Uterus (tissue), 7 donors: ENCODE measurements around the gene WDR25.

- PRO-cap, 4 experiments, result peak in 1 of 4 experiments; most common plus-strand start chr14:100019484 (in 1); most common minus-strand start chr14:100019376 (in 1)
- RAMPAGE, long total RNA, 2 experiments, result no peak in any of the 2 experiments
- RRBS, result no CpG with 5 or more reads among the region's 9 CpGs
Observed at GRCh38 chr14:100019085-100019917, 45.9 kb upstream of the EVL start.

DNA sequence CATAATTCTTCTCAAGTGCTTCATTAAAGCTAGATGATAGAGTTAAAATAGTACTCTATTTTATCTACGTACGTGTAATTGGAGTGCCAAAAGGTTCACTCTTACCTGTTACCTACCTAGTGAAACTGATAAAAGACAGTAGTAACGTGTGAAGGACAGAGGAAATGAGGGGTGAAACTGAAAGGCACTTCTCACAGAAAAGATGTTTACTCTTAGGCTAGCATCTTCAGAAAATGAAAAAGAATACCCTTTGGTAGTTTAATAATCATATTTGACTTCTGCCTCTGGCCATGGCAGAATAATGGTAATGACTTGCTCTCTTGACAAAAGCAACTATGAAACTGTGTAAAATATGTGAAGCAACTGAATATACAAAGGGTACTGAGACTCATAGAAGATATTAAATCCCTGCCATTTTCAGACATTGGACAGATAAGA, 6.4 kb upstream of the EVL start:
- PRO-cap, 4 experiments, result no peak in any of the 4 experiments
- RAMPAGE, long total RNA, 2 experiments, result no peak in any of the 2 experiments
- RRBS, result no CpG with 5 or more reads among the region's 3 CpGs

DNA sequence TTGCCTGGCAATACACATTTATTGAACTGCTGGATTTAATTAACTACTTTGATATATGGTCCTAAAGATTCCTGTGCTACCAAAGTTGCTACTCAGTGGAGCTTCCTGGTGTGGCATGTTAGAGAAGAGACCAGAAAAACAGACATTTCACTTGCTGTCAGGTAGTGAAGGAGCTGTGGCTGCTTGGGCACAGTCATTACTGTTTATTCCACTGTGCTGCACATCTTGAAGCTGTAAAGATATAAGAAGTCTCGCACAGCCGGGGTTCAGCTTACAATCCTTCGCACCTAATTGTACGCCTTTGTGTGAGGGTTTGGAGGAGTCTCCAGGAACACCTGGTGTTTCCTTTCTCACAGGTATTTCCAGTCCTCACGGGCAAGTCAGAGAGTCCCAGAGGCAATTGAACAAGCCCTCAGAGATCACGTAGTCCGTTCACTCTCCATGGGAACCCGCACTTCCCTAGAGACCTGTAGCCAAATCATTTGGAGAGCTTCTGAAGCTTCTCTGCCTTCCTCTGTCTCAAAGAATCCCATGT, 4.0 kb downstream of the EVL start:
- PRO-cap, 4 experiments, result no peak in any of the 4 experiments
- RAMPAGE, long total RNA, 2 experiments, result no peak in any of the 2 experiments
- RRBS, result no CpG with 5 or more reads among the region's 8 CpGs

- PRO-cap, 4 experiments, result no peak in any of the 4 experiments
- RAMPAGE, long total RNA, 2 experiments, result no peak in any of the 2 experiments
- RRBS, result no CpG with 5 or more reads among the region's 2 CpGs
Observed at GRCh38 chr14:100083626-100083988, 18.4 kb downstream of the EVL start.

DNA sequence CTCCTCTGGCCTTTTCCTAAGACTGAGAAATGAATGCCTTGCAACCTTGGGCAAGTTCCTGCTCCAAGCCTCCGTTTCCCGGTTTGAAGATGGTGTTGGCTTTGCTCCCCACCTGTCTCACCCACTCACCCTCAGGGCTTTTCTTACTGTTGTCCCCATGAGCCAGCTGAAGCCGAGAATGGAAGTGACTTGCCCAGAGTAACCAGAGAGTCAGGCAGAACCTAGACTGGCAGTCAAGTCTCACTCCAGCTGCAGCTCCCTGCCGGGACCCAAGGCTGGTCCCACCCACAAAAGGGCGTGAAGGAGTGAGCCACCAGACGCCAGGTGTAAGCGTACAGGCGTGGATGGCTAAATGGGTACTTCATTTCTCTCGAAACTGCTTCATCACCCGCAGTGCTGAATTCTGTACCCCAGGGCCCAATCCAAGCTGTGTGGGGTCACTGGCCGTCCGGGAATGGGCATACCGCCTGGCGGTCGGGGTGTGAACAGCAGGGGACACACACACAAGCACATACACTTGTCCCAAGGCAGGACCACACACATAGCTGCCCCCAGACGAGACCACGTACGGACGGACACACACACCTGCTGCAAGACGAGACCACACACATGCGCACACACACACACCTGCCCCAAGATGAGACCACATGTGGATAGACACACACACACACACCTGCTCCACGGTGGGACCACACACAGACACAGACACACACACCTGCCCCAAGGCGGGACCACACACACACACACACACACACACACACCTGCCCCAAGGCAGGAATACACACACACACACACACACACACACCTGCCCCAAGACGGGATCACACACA, 34.8 kb downstream of the DEGS2 start:
- PRO-cap, 4 experiments, result no peak in any of the 4 experiments
- RAMPAGE, long total RNA, 2 experiments, result no peak in any of the 2 experiments
- RRBS, result no CpG with 5 or more reads among the region's 24 CpGs

DNA sequence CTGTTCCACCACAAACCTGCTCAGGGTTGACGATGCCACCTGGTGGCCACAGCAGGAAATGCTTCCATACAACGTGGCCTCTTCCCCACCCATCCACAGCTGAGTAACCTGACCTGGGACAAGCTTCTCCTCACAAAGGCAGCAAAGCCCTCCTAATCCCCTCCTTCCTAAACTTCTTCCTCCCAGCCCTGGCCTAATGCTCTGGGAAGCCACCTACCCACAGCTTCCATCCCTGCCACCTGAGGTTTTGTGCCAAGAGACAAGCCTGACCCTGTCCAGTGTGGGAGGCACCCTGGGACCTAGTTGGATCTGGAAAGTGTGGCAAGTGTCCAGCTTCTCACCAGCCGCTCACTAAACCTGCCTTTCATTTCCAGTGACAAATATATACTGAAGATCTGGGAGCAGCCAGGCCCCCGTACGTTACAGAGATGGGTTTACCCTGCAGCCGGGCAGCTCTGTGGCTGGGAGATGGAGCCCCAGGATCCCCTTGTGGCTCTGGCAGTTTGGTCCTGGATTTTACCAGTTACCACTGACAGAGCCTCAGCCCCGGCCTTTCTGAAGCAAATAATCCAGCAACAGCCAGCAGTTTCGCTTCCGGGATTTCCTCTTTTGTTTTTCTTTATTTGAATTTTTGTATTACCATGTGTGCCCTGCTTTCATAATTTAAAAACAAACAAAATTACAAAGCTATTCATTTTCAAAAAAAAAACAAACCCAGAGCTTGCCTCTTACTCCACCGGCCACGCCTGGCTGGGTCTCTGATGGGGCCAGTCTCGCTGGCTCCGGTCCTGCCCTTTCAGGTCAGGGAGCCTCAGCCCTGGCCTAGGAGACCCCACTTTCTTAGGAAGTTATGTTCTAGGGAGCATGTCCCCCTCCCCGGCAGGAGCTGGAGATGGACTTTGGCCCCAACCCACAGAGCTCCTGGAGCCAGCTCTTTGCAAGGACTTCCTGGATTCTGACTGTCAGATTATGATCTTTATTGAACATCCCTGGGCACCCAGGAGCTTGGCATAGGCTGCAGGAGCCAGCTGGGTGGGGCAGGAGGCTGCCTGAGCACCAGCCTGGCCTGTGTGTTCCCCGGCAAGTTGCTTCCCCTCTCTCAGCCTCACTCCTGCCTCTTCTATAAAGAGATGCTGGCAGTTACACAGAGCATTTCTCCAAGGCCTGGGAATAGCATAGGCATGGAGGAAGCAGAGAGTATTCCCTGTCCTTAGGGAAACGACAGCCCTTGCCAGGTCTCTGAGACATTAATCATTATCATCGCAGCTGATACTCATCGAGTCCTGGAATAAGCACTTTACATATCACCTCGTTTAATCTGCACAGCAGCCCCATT, 3.8 kb downstream of the DEGS2 start:
- PRO-cap, 4 experiments, result no peak in any of the 4 experiments
- RAMPAGE, long total RNA, 2 experiments, result no peak in any of the 2 experiments
- RRBS, result 38% methylated on average over 9 of the region's 19 CpGs

- PRO-cap, 4 experiments, result no peak in any of the 4 experiments
- RAMPAGE, long total RNA, 2 experiments, result no peak in any of the 2 experiments
- RRBS, result 2% methylated on average over 3 of the region's 25 CpGs
Observed at GRCh38 chr14:100159956-100160490, 578 bp upstream of the DEGS2 start.

- PRO-cap, 4 experiments, result no peak in any of the 4 experiments
- RAMPAGE, long total RNA, 2 experiments, result no peak in any of the 2 experiments
- RRBS, result no CpG with 5 or more reads among the region's 8 CpGs
Observed at GRCh38 chr14:100222209-100222616, 16.7 kb upstream of the YY1 start.

- PRO-cap, 4 experiments, result no peak in any of the 4 experiments
- RAMPAGE, long total RNA, 2 experiments, result no peak in any of the 2 experiments
- RRBS, result no CpG with 5 or more reads among the region's 12 CpGs
Observed at GRCh38 chr14:100323622-100324244, 594 bp downstream of the SLC25A47 start.

DNA sequence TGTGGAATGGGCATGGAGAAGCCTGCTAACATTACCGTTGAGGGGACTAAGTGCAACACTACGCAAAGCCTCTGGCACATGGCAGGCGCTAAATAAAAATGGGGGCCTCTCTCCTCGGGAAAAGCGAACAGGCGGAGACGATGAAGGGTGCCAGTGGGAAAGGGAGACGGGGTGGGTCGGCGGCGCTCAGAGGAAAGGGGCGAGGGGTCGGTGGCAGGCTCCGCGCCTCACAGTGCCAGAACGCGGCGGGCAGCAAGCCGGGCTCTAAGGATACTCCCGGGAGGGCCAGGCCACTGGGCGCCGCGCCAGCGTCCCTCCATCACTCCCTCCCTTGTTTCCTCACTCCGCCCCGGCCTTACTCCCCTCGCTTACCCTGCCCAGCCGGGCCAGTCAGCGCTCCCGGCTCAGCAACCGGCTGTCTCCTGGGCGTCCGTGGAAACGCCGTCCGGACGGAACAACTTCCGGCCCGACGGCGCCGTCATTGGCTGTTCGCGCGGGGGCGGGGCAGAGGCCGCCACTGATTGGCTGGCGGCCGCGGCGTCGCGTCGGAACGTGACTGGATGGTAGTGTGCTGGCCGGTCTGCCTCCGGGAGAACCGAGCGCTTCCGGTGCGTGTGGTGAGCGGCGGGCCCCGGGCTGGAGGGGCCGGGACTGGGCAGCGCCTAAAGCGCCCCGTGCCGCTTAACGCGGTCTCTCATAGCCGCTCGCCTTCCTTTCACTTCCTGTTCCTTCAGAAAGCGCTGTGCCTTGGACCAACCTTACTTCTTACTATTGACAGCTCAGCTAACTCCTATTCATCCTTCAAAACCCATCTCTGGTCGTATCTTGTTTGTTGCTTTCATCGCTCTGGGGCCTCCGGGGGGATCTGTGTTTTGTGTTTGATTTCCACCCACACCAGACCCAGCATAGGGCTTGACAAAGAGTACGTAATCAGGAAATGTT, at the start of gene WDR25:
Gene WDR25 (plus strand): TSS at position 598 of the 942 bp plus-strand sequence.
- PRO-cap, 4 experiments, result peak in 4 of 4 experiments; most common plus-strand start position 598 of the sequence (in 4); most common minus-strand start position 392 of the sequence (in 4)
- RAMPAGE, long total RNA, 2 experiments, result start-site peak on the plus strand in 1 of 2 experiments, centred at position 592 of the sequence, 61 reads per replicate; start-site peak on the minus strand in 1 of 2 experiments, centred at position 428 of the sequence, 222 reads per replicate
- RRBS, result 3% methylated on average over 19 of the region's 78 CpGs

GRCh38 chr14:100439783-100440824, 63.8 kb downstream of the WDR25 start:
- PRO-cap, 4 experiments, result no peak in any of the 4 experiments
- RAMPAGE, long total RNA, 2 experiments, result no peak in any of the 2 experiments
- RRBS, result no CpG with 5 or more reads among the region's 21 CpGs

GRCh38 chr14:100553589-100554702, 33.3 kb downstream of the BEGAIN start:
- PRO-cap, 4 experiments, result peak in 4 of 4 experiments; most common plus-strand start chr14:100554297 (in 2); most common minus-strand start chr14:100554242 (in 1)
- RAMPAGE, long total RNA, 2 experiments, result no peak in any of the 2 experiments
- RRBS, result 36% methylated on average over 4 of the region's 27 CpGs

DNA sequence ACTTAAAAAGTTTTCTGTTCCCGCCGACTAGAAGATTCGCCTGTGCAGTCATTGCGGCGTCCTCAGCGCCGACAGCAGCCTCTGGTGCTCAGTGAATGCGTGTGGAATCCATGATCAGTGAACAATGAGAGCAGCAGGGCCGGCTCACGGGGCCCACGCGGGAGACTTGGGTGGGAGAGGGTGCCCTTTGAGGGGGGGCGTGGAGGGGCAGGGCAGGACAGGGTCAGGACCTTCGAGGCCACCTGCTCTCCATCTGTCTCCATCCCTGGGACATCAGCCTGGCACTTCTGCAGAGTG, 24.4 kb downstream of the BEGAIN start:
- PRO-cap, 4 experiments, result no peak in any of the 4 experiments
- RAMPAGE, long total RNA, 2 experiments, result no peak in any of the 2 experiments
- RRBS, result no CpG with 5 or more reads among the region's 14 CpGs

DNA sequence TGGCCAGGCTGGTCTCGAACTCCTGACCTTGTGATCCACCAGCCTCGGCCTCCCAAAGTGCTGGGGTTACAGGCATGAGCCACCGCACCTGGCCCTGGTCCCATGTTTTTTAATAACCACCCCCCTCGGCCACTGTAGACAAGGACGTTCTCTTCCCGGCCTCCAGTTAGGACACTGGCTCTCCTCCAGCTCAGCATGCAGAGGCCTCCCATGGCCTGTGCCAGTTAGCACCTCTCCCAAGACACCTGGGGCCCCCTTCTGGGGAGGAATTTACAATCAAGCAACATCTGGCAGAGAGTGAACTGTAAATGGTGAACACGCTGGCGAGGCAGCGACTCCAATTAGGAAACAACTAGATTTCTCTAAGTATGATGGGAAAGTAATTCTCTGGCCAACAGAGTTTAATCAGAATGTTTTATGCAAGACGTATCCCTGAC, 61.9 kb upstream of the DLK1 start:
- PRO-cap, 4 experiments, result no peak in any of the 4 experiments
- RAMPAGE, long total RNA, 2 experiments, result no peak in any of the 2 experiments
- RRBS, result no CpG with 5 or more reads among the region's 10 CpGs

GRCh38 chr14:100906698-100907218, 3.2 kb upstream of the RTL1 start:
- PRO-cap, 4 experiments, result no peak in any of the 4 experiments
- RAMPAGE, long total RNA, 2 experiments, result no peak in any of the 2 experiments
- RRBS, result 81% methylated on average over 1 of the region's 7 CpGs

GRCh38 chr14:101201794-101202120, 298.2 kb upstream of the RTL1 start:
- PRO-cap, 4 experiments, result peak in 3 of 4 experiments; most common minus-strand start chr14:101202027 (in 3)
- RAMPAGE, long total RNA, 2 experiments, result no peak in any of the 2 experiments
- RRBS, result no CpG with 5 or more reads among the region's 9 CpGs

- PRO-cap, 4 experiments, result peak in 3 of 4 experiments; most common plus-strand start chr14:101230408 (in 1); most common minus-strand start chr14:101230318 (in 2)
- RAMPAGE, long total RNA, 2 experiments, result no peak in any of the 2 experiments
- RRBS, result no CpG with 5 or more reads among the region's 19 CpGs
Observed at GRCh38 chr14:101230112-101230519, 326.6 kb upstream of the RTL1 start.

DNA sequence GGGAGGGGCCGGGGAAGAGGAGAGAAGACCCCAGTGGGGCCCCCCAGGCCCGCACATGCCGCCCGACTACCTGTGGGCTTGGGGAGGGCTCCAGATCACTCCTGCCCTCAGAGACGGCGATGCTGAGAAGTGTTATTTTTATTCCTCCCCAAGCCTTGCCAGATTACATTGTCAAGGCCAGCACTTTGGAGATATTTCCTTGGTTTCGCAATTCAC, 285.9 kb upstream of the PPP2R5C start:
- PRO-cap, 4 experiments, result no peak in any of the 4 experiments
- RAMPAGE, long total RNA, 2 experiments, result no peak in any of the 2 experiments
- RRBS, result no CpG with 5 or more reads among the region's 7 CpGs

GRCh38 chr14:101833509-101833696, 71.9 kb downstream of the PPP2R5C start:
- PRO-cap, 4 experiments, result no peak in any of the 4 experiments
- RAMPAGE, long total RNA, 2 experiments, result no peak in any of the 2 experiments
- RRBS, result no CpG with 5 or more reads among the region's 1 CpG

DNA sequence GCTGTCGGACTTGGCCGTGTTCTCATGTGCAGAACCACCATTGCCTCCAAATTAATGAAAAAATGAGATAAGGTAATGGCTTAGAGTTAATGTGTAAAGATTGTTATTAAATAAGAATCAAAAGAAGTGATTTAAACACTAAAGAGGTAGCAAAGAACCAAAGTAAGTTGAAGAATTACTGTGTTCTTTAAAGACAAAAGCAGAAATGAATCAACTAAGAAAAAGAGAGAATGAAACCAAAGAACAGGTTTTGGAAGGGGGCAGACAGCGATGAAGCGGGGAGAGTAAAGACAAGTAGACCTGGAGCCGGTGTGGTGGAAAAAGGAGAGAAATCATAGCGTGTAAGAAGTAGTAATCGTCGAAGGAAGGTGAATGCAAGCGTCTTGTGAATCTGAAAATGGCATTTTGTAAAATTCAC, 76.4 kb downstream of the PPP2R5C start:
- PRO-cap, 4 experiments, result no peak in any of the 4 experiments
- RAMPAGE, long total RNA, 2 experiments, result no peak in any of the 2 experiments
- RRBS, result no CpG with 5 or more reads among the region's 9 CpGs